Mononuclear cell (primary cell): ENCODE measurements around a stretch of chr22.

GRCh38 chr22:33568093-33568510 is 352.2 kb downstream of the LARGE1 start:
- RRBS = no CpG with 5 or more reads among the region's 9 CpGs

DNA sequence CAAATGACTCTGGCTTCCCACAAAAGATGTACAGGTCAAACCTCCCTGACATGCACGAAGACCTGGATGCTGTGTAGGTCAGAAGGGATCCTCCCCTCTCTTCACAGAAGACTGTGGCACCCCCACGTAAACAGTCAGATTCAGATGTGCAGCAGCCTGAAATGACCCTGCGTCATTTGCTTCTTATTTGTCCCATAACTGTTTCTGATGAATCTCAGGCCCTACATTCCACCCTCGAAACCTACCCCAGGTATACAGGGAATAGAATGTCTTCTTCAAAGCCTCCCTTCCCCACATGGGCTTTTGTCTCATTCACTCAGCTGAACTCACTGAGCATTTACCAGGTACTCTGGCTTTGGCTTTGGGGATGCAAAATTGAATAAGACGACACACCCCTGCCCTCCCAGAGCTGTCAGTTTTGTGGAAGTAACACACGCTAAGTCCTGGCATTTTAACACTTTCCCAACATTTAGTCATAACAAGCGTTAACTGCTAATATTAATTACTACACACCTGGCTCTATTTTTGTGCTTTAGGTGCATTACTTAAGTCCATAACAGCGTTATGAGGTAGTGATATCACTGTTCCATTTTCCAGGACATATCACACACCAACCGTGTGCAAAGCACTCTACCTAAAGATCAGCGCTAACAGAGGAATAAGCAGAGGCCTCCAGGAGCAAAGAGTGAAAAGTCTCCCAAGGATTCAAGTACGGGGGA is 183.2 kb downstream of the LARGE1 start:
- RRBS = no CpG with 5 or more reads among the region's 11 CpGs

- RRBS = no CpG with 5 or more reads among the region's 8 CpGs
These were observed 68.9 kb downstream of the LARGE1 start for GRCh38 chr22:33851165-33851925.

- RRBS = no CpG with 5 or more reads among the region's 13 CpGs
These were observed 46.4 kb downstream of the LARGE1 start for GRCh38 chr22:33873756-33874489.

- RRBS = no CpG with 5 or more reads among the region's 9 CpGs
These were observed 24.0 kb downstream of the LARGE1 start for GRCh38 chr22:33896129-33896847.

GRCh38 chr22:33908802-33908973 is 11.6 kb downstream of the LARGE1 start:
- RRBS = no CpG with 5 or more reads among the region's 3 CpGs

- RRBS = no CpG with 5 or more reads among the region's 3 CpGs
These were observed 6.1 kb downstream of the LARGE1 start for GRCh38 chr22:33914065-33914741.

GRCh38 chr22:33919046-33919901 is 1.0 kb downstream of the LARGE1 start:
- RRBS = 11% methylated on average over 2 of the region's 27 CpGs

DNA sequence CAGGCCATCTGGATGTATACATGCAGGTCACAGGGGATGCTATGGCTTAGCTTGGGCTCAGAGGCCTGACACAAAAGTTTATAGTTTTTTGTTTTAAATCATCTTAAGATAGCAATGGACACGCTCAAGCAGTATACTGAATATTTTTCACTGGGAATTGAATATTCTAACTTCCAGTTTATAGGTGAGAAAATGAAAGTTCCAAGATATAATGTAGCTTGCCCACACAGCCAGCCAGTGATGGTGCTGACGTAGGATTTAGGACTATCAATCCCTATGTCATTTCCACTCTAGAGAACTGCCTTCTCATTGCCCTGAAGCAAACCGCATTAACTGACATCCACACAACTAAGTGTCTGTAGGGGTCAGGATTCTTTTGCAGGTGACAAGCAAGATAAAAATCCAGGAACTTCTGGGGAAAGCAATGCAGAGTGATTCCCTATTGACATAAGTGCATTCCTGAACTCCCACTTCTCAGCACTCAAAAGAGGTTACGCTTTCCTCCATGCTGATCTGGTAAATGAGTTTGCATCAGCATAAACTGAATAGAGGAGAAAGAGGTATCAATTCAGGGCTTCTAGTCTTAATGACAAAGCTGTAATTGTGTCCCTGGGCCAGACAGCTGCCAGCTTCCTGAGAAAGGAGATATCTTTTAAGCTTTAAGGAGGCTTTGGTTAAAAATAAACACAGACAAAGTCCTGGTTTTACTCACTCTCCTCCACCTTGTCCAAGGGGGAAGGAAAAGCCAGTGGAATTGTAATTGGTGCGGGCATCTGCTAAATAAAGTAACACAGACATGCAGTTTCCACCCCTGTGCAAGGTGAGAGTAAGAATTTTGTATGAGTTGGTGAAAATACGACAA is 224.6 kb upstream of the ISX start:
- RRBS = no CpG with 5 or more reads among the region's 6 CpGs

DNA sequence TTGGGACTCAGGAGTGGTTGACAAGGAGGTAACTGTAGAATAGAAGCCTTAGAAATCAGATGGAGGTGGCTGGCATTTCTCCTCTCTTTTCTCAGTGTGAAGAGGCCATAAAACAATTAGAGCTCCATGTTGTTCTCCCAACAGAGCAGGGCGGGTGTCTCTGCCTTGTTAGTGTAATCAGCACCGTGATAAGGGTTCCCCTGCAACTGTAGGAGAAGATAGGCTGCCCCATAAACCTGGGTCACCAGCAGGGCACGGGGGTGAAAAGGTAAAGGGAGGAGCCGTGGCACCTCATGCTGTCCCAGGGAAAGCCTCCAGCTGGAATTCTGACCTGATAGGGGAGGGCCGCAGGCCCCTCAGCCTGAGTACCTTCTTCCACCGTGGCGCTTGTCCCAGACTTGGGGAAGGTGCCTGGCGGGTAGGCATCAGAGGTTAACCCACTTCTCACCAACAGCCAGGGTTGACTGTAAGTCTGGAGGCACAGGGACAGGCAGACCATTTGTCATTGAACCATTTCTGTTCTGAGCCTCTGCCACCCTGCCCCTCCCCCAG is 68.7 kb downstream of the ISX start:
- RRBS = no CpG with 5 or more reads among the region's 8 CpGs

- RRBS = no CpG with 5 or more reads among the region's 4 CpGs
These were observed 6.8 kb downstream of the TOM1 start for GRCh38 chr22:35306326-35307031.

- RRBS = 80% methylated on average over 12 of the region's 28 CpGs
These were observed 710 bp upstream of the MCM5 start for GRCh38 chr22:35399101-35399758.

DNA sequence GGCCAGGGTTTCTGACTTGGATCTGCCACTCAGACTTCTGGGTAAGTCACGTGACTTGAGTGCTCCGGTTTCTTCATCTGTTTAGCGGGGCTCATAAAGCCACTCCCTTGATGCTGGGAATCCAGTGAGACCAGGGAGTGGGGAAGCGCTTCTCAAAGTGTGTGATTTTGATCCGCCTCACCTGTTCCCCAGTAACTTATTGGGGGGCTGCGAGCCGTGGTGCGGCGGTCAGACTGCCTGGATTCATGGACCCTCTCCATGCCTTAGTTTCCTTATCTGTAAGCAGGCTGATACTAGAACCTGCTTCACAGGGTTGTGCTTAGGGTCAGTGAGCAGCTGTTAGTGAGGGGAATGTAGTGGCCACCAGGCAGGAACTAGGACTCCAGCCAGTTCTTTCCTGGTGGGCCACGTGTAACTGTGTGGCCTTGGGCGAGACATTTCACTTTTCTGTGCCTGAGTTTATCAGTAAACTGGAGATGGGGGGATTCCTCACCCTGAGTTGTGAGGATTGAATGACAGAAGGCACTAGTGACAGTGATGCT is 24.7 kb downstream of the MCM5 start:
- RRBS = no CpG with 5 or more reads among the region's 11 CpGs

DNA sequence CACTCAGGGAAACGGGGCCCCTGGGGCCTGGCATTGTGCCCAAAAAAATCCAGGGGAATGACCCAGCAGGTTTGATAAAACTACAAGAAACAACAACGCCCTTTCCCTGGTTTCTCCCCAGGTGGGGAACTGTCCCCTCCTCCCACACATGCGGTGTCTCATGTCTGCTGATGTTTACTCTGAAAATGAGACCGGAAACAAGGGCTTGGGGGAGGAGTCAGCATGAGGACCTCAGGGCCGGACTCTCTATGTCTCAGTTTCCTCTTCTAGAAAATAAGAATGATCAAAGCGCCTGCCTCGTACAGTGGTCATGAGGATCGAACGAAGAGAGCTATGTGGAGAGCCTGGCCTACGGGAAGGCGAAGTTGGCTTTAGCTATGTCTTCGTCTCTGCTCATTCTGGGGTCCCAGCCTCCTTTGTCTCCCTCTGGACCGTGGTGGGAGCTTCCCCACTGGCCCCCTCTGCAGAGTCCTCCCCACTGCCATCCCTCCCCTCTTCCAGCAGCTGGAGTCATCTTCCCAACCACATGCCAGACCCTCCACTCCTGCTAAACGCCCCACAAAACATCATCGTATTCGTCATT is 48.1 kb downstream of the MCM5 start:
- RRBS = 22% methylated on average over 1 of the region's 16 CpGs

DNA sequence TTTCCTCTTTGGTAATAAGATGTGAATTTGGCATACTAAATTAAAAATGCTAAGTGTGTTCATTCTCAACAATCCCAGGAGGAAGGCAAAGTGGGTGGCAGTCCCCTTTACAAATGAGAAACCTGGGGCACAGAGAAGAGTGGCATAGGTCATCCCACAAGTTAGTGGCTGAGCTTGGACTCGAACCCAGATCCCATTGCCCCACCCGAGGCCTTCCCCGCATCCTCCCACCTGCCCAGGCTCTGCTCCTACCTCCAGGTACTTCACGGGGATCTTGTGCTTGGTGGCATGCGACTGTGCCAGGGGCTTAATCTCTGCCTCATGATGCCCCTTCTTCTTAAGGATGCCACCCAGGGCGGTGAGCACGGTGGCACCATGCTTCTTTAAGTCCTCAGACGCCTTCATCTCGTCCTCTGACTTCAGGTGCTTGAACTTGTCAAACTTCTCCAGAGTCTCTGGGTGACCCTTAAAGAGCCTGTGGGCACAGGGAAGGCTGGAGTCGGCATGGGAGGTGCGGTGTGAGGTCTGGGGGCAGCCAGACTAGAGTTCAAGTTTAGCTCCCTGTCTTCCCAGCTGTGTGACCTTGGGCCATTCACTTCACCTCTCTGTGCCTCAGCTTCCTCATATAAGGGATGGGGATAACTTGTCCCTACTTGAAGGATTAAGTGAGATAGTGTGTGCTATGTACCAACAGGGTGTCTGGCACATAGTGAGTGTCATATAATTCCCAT is 6.3 kb downstream of the MB start:
- RRBS = no CpG with 5 or more reads among the region's 11 CpGs

- RRBS = no CpG with 5 or more reads among the region's 5 CpGs
These were observed 6.0 kb upstream of the MB start for GRCh38 chr22:35623027-35623585.

GRCh38 chr22:35713367-35713701 is 4.3 kb upstream of the APOL5 start:
- RRBS = no CpG with 5 or more reads among the region's 10 CpGs

DNA sequence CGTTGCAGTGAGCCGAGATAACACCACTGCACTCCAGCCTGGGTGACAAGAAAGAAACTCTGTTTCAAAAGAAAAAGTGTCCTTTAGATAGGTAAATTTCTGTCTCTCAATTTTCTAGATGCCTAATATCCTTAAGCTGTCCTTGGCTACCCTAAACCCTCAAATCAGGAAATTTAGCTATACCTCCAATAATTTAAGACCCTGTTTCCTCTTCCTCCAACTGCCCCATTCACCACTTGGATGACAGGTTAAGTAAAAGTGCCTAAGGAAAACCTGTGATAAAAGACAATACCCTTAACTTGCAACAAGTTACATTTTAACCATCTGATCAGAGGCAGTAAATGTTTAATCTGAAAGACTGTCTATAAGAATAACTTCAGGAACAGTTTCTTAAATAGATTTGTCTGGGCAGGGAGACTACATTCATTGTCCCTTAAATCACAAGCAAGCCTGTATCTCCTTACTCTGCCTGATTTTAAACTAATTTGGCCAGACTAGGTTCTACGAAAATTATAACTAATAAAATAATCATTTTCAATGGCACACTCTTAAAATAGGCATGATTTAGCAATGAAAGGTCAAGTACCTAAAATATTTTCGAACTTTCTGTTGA is 129.1 kb downstream of the APOL5 start:
- RRBS = no CpG with 5 or more reads among the region's 4 CpGs

DNA sequence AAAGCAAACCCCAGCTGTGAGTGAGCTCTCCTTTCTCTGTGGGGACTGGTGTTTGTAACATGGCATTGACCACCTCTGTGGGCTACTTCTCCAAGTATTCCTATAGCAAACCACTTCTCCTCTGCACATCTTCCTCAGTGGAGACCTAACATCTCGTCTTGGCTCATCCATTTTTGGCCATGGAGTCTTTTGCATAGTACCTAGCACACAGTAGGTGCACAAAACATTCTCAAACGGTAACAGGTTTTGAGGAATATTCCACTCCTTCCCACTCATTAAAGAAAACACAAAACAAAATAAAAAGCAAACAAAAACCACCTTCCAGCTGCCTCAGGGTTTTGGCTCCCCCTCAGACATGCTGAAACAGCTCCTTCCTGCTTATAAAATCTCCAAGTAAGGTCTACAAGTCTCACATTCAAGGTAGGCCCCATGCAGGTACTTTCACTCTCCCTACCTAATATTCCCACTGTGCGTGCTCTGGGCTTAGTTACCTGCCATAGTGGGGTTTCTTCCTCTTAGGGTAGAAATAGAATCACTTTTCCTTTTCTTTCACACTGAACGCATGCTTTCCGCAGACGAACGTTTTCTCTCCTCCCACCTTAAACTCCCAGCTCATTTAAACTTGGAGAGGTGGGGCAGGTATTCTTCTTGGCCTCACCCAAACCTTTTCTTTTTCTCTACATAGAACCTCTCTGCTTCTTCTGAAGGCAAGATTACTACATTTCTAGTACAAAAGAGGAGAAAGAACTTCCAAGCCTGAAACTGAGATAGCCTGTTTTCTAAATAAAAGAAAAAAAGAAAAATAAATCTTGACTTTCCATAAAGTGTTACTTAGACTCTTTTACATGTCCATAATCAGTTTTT is 132.3 kb downstream of the RBFOX2 start:
- RRBS = no CpG with 5 or more reads among the region's 7 CpGs

- RRBS = no CpG with 5 or more reads among the region's 6 CpGs
These were observed 67.2 kb downstream of the RBFOX2 start for GRCh38 chr22:35961227-35962119.